Measurements from ENCODE around the genes ARID5A, CNNM3, ANKRD36 and COX5B.

- PRO-cap, result no peak
CAGE:
- cytosol, long polyA plus RNA, result no peak
- long polyA plus RNA, result no peak
- nucleus, long polyA plus RNA, result no peak
These were observed 15.7 kb downstream of the TMEM127 start for GRCh38 chr2:96249724-96250779.

GRCh38 chr2:96536388-96537005 is at the start of gene ARID5A:
ARID5A (plus strand) TSS chr2:96536752.
- PRO-cap, result unidirectional peak, plus-strand start at chr2:96536752
CAGE:
- cytosol, long polyA plus RNA, result no peak
- long polyA plus RNA, result no peak
- nucleus, long polyA plus RNA, result no peak

DNA sequence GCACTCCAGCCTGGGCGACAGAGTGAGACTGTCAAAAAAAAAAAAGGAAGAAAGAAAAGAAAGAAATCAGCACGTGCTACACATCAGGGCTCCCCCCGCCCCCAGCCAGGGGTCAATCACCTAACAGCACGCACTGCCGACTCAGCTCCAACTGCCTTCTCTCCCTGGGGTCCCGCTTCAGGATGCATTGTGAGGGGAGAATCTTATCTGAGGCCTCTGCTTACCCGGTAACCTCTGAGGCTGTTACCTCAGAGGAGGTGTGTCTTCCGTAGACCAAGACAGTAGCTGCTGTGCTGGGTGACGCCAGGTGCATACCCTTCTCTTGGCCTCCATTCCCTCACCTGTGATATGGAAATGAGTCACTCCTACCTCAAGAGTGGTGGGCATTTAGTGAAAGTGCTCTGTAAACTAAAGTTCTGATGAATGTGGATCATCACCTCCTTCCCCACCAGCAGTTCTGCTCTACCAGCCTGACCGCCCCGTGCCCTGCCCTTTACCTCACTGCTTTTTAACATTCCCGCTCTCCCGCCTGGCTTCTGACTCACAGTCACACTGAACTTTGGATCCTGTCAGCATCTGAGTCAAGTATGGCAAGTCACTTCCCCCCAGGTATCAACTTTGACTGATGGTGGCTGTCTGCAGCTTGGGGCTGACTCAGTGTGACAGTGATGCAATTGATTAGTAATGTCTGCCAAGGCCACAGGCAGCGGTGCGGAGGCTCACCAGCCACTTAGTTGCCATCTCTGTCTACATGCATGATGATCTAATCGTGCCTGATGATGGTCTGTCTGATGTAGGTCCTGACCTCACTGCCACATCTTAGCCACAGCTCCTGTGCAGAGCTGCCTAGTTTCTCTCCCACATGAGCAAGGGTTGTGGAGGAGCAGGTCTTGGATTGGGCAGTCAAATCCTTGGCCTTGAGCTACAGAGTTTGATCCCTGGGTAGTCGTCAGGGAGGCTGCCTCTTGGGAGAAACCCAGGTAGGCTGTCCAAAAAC is 20.2 kb downstream of the ARID5A start:
- PRO-cap, result no peak
CAGE:
- cytosol, long polyA plus RNA, result no peak
- long polyA plus RNA, result no peak
- nucleus, long polyA plus RNA, result no peak

GRCh38 chr2:96747331-96747668 is 7.4 kb upstream of the LMAN2L start:
- PRO-cap, result no peak
CAGE:
- cytosol, long polyA plus RNA, result no peak
- long polyA plus RNA, result no peak
- nucleus, long polyA plus RNA, result no peak

- PRO-cap, result no peak
CAGE:
- cytosol, long polyA plus RNA, result no peak
- long polyA plus RNA, result no peak
- nucleus, long polyA plus RNA, result no peak
These were observed 9.1 kb downstream of the CNNM4 start for GRCh38 chr2:96769604-96770335.

GRCh38 chr2:96816197-96816993 is at the start of gene CNNM3:
CNNM3 (plus strand) TSS chr2:96816268.
- PRO-cap, result bidirectional peak, plus-strand start at chr2:96816268, minus-strand start at chr2:96816042; bidirectional peak, plus-strand start at chr2:96816582, minus-strand start at chr2:96816486
CAGE:
- cytosol, long polyA plus RNA, result no peak
- long polyA plus RNA, result no peak
- nucleus, long polyA plus RNA, result no peak

GRCh38 chr2:96863251-96863738 is 5.5 kb upstream of the ANKRD39 start:
- PRO-cap, result no peak
CAGE:
- cytosol, long polyA plus RNA, result no peak
- long polyA plus RNA, result no peak
- nucleus, long polyA plus RNA, result no peak

- PRO-cap, result no peak
CAGE:
- cytosol, long polyA plus RNA, result no peak
- long polyA plus RNA, result no peak
- nucleus, long polyA plus RNA, result no peak
These were observed 3.2 kb downstream of the SEMA4C start for GRCh38 chr2:96866201-96867459.

DNA sequence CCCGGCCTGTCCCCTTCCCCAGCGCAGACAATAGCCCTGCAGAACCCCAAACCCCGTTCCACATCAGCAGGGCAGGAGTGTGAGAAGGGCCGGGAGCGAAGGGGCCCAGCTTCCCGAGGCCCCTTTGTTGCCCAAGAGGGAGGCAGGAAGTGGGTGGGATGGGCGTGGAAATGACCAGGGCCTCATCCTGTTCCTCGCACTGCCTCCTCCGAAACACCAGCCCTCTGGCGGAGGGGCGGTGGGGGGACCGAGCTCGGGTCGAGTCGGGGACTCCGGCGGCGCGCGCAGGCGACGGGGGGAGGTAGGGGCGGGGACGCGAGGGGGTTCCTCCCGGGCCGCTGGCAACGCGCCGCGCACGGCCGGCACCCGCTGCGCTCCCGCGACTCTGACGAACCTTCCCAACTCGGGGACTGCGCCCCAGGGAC is 1.4 kb downstream of the SEMA4C start:
- PRO-cap, result no peak
CAGE:
- cytosol, long polyA plus RNA, result no peak
- long polyA plus RNA, result no peak
- nucleus, long polyA plus RNA, result no peak

- PRO-cap, result no peak
CAGE:
- cytosol, long polyA plus RNA, result no peak
- long polyA plus RNA, result no peak
- nucleus, long polyA plus RNA, result no peak
These were observed 9.1 kb upstream of the SEMA4C start for GRCh38 chr2:96878869-96879449.

DNA sequence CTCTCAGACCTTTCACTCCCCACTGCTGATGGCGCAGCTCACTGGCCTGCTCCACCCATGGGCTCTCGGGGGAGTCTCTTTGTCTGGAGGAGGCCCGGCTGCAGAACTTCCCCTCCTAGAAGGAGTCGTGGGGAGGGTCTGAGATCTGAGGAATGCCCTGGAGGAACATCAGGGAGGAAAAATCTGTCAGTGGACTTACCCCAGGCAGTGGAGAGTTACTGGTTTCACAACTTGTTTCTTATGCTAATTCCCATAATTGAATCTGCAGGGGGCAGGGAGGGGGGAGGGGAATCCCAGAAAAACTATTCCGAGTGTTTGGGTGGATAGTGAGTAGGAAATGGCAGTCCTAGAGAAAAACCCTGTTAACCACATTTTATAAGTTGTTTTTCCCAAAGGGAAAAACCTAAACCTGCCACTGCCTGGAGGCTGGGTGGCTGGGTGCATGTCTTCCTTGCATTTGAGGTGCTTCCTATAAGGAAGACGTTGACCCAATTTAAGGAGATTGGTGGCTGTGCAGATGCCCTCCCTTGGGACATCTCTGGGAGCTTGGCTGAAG is 11.7 kb upstream of the SEMA4C start:
- PRO-cap, result no peak
CAGE:
- cytosol, long polyA plus RNA, result no peak
- long polyA plus RNA, result no peak
- nucleus, long polyA plus RNA, result no peak

GRCh38 chr2:96888447-96889114 is 18.7 kb upstream of the SEMA4C start:
- PRO-cap, result bidirectional peak, plus-strand start at chr2:96888796, minus-strand start at chr2:96888638
CAGE:
- cytosol, long polyA plus RNA, result no peak
- long polyA plus RNA, result no peak
- nucleus, long polyA plus RNA, result no peak

GRCh38 chr2:96913824-96914360 is 44.0 kb upstream of the SEMA4C start:
- PRO-cap, result no peak
CAGE:
- cytosol, long polyA plus RNA, result no peak
- long polyA plus RNA, result no peak
- nucleus, long polyA plus RNA, result no peak

GRCh38 chr2:97112962-97114093 is at the start of gene ANKRD36:
ANKRD36 (plus strand) TSS chr2:97113153.
- PRO-cap, result bidirectional peak, plus-strand start at chr2:97113607, minus-strand start at chr2:97113382
CAGE:
- cytosol, long polyA plus RNA, result no peak
- long polyA plus RNA, result no peak
- nucleus, long polyA plus RNA, result no peak

DNA sequence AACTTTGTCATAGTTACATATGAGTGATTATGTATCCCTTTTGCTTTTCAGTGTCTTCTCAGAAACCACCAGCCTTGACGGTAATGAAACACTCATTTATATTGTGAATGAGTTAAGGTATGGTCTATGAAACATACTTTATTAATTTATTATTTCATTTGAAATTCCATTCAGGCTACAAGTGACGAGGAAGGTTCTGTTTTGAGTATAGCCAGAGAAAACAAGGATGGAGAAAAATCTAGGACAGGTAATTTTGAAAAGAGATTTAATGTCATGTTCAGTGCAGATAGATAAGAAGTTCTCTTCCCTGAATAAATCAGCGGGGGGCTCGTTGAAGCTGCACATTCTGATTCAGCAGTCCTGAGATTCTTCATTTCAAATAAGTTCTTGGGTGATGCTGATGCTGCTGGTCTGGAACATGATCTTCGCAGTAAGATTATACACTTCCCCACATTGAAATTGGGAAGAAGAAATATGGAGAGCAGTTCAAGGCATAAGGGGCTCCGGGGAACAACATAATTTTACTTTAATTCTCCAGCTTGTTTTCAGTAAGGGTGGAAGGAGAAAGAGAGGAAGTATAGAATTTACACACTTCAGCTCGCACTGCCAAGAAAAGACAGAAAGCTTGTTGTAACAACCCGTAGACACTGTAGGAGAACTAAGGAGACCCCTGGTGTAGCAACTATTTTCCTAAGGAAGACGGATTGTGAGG is 80.0 kb downstream of the ANKRD36 start:
- PRO-cap, result no peak
CAGE:
- cytosol, long polyA plus RNA, result no peak
- long polyA plus RNA, result no peak
- nucleus, long polyA plus RNA, result no peak

GRCh38 chr2:97547594-97547907 is 42.1 kb downstream of the ANKRD36B start:
- PRO-cap, result no peak
CAGE:
- cytosol, long polyA plus RNA, result no peak
- long polyA plus RNA, result no peak
- nucleus, long polyA plus RNA, result no peak

- PRO-cap, result bidirectional peak, plus-strand start at chr2:97646074, minus-strand start at chr2:97645841
CAGE:
- cytosol, long polyA plus RNA, result start-site peak on the plus strand at chr2:97646037-97646080, 3,099 and 5,853 reads in 2 replicates
- long polyA plus RNA, result start-site peak on the plus strand at chr2:97646046-97646080, 4,248 and 1,698 reads in 2 replicates
- nucleus, long polyA plus RNA, result start-site peak on the plus strand at chr2:97646038-97646084, 772 and 1,047 reads in 2 replicates
These were observed at the start of gene COX5B for GRCh38 chr2:97645240-97646225. COX5B (plus strand) TSS chr2:97646062.

DNA sequence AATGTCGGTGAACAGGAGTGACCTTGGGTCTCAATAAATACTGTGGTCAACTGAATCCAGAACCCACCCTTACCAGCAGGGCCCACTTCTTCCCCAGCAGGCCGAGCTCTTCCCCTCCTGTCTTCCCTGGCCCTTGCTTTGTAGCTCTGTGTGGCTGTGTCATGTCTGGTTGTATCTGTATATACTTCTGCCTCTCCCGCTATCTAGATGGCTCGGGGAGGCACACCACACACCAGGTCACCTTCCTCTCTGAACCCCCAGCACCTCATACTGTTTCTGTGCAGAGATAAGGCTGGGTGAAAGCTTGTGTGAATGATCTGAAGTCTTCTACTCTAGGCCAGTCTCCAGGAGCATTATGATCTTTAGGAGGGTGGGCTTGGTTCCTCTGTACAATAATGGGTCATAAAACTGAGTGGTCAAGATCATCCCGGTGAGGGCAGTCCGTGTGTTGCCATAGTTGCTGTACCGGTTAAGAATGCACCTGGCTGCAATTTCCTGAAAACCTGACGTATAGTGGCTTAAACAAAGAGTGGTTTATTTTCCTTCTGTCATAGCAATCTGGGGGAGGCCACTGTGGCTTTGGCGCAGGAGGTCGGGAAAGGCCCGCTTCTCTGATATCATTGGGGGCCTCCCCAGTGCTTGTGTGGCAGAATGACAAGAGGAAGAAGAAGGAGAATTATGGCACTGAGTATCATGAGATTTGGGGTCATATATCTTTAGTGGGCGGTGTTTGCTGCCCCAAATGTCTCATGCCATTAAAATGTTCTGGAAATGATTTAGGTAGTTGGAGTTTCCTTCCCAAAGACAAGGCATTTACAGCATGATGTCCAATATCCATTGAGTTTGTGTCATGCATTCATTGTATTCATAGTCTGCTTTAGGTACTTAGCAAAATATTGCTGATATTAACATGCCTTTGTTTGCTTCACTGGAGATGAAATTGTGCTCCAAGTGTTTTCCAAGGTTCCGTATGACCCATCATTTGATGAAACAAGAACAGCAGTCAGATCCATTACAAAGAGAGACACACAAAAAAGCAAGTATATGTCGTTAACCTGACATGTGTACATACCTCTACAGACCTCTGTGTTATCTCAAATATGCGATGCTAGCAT is 4.4 kb downstream of the C2orf92 start:
- PRO-cap, result no peak
CAGE:
- cytosol, long polyA plus RNA, result no peak
- long polyA plus RNA, result no peak
- nucleus, long polyA plus RNA, result no peak

GRCh38 chr2:97707468-97707892 is 5.9 kb upstream of the ZAP70 start:
- PRO-cap, result no peak
CAGE:
- cytosol, long polyA plus RNA, result no peak
- long polyA plus RNA, result no peak
- nucleus, long polyA plus RNA, result no peak

GRCh38 chr2:97740979-97741483 is 27.7 kb downstream of the ZAP70 start:
- PRO-cap, result no peak
CAGE:
- cytosol, long polyA plus RNA, result no peak
- long polyA plus RNA, result no peak
- nucleus, long polyA plus RNA, result no peak

All from A549 (cell line).